SK-N-DZ (cell line): ENCODE measurements around a stretch of chr15.

RAMPAGE:
- cytosol, long total RNA, result no peak
- nucleus, long total RNA, result no peak
These were observed 866 bp upstream of the WDR73 start for GRCh38 chr15:84654740-84655557.

DNA sequence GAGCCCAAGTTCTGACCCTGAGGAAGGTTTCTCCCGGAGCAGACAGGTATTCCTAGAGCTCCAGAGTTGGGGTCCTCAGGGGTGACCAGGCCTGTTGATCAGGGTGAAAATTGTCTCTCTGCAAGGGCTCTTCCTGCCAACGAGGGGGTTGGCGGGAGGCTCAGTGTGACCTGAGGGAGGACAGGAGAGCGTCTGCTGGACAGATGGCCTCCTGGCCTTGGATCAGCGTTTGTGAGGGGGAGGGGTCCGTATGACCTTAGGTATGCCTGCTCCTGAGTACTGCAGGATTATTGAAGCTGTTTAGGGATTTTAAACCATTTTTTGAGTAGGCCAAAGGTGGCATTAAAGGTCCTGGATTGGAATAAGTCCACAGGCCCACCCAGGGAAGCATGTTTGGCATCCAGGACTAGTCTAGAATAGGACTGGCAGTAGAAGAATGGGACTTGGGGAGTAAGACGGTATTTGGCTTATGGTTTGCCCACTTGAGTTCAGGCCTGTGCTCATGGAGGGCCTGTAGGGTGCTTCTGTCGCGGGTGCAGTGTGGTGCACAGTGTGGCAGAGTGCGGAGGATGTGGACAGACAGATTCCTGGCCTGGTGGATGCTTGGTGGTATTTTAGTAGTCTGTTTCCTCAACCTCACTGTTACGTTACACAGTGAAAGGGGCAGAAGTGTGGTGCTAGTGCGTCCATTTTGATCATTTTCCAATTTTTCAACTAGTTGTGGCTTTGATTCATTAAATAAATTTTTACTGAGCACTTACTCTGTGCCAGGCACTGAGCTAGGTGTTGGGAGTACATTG lies 963 bp downstream of the ZNF592 start:
RAMPAGE:
- cytosol, long total RNA, result no peak
- nucleus, long total RNA, result no peak

DNA sequence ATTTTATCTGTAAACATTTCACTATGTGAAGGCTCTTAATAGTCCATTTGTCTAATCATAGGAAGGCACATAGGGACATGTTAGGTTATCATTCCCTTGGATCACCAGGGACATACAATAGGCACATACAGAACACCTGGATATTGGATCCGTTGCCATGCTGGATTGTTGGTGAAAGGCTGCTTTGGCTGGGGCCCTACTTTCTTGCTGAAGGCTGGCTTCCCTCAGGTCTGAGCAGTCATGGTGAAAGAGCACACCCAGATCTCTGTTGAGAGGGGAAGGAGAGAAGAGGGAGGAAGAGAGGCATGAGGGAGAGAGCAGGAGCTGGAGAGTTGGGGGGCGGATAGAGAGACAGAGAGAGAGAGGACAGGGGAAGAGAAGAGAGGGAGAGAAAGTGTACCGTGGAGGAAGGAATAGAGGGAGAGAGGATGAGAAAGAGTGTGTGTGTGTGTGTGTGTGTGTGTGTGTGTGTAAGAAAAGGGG lies 17.9 kb downstream of the ZNF592 start:
RAMPAGE:
- cytosol, long total RNA, result no peak
- nucleus, long total RNA, result no peak

DNA sequence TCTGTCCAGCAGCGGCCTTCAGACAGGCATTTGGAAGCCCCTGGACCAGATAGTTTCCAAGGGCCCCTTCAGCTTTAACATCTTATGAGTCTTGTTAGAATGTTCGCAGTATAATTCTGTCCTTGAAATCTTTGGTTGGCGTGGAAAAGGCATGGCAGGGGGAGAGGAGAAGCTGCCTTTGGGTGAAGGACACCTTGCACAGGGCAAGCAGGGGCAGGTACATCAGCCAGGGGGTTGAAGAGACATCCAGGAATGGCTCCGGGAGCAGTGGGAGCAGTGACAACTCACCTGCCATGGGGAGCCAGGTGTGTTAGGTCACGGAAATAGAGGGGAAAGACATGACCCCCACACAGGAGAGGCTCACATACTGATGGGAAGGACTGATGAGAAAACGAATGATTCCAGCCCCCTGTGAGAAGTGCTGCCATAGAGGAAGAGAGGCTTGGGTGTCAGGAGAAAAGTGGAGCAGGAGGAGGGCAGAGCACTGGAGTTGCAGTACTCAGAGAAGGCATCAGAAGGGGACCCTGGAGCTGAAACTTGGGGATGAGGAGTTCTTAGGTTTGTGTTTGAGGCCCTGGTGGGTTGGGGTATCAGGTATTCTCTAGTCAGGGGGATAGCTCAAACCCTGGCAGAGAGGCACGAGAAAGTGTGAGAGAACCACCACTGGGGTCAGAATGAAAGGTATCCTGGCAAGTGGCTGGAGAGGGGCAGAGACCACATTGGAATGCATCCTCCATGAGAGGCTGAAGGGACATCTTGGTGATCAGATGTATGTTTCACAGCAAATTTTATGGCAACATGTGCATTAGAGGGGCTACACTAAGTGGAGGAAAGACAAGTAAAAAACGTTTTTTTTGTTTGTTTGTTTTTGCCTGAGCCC lies 22.7 kb downstream of the ZNF592 start:
RAMPAGE:
- cytosol, long total RNA, result no peak
- nucleus, long total RNA, result no peak

DNA sequence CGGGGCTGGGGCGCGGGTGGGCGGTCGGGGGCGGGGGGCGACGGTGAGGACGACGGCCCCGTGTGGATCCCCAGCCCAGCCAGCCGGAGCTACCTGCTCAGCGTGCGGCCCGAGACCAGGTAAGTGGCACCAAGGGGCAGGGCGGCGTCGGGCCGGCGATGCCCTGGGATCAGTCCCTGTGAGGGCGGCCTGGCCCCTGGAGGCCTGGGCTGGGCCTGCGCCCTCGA lies 234 bp downstream of the ALPK3 start:
RAMPAGE:
- cytosol, long total RNA, result no peak
- nucleus, long total RNA, result no peak

DNA sequence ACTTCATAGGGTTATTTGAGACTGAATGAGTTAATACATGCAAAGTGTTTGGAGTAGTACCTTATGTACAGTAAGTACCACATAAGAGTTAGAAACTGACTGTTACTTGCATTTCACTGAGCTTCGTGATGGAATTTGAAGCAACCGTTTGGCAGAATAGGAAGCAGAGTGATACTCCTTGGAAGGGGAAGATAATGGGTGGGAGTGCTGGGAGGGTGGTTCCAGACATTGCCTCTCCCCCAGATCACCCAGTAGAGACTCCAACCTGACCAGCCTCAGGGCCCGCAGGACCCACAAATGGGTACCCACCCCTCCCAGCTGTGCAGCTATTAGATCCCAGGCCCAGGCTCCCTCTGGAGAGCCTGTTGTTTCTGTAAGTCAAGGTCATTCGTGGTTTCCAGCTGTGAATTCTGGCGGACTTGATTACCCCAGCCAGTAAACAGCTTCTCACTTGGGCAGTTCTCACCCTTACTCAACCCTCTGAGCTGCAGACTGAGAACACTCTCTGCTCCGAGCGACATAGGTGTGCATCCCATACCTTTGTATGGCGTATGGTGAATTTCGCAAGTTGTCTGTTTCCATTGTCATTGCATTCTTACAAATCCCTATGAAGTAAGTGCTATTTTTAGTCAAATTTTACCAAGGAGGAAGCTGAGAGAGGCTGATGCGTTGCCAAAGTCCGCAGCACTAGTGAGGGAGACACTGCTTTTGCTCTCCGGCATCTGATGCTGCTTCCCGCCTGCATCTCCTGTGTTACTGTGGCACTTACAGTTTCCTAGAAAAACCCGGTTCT lies 11.2 kb downstream of the ALPK3 start:
RAMPAGE:
- cytosol, long total RNA, result no peak
- nucleus, long total RNA, result no peak

DNA sequence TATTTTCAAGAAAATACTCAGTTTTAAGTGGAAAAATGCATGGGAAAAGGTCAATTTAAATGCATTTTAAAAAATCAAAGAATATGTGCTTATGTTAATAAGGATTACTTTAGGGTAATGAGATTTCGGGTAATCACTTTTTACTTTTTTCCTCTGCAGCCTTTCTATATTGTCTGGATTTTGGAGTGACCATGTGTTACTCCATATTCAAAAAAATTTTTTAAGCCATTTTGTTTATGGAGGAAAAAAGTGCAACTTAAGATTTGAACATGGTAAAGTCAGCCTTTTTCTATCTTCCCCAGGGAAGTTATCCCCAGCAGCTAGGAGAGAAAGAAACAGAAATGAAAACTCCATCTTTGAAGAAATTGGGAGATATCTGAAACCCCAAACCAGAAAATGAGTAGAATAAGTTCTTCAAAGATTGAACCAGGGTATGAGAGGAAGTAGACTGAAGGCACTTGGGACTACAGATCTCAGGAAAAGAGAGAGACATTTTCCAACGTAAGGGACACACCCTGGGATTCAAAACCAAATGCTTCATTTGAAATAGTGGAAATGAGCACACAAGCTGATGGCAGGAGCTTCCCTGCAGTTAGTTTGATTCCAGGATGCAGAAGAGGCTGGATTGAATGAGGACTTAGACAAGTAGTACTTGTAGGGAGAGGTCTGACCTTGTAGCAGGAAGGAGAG lies 51.2 kb downstream of the PDE8A start:
RAMPAGE:
- cytosol, long total RNA, result no peak
- nucleus, long total RNA, result no peak

DNA sequence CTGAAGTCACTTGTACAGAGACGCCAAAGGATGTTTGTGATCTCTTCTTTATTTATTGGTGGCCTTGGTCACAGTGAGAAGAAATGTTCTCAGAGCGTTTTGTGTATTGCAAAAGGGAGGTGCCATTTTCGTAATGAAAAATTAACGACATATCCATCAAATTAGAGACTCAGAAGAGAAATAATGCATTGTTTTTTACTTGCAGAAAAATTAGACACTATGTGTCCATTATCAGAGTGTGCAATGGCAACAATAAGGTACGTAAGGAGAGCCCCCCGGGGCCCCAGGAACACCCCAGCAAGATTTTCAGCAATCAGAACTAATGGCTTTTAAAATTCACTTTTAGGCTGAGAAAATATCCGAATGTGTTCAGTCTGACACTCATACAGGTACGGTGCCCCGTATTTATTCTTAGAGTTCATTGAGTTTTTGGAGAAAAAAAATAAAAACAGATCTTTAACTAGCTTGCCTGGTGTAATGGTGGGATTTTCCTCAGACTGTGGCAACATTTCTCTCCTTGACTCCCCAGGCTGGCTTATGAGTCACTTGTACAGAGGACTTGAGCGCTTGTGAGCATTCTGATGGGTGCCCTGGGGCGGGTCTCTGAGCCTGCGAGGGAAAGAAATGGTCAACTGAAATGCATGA lies 118.3 kb downstream of the PDE8A start:
RAMPAGE:
- cytosol, long total RNA, result no peak
- nucleus, long total RNA, result no peak

RAMPAGE:
- cytosol, long total RNA, result no peak
- nucleus, long total RNA, result no peak
These were observed 120.4 kb downstream of the PDE8A start for GRCh38 chr15:85102061-85102386.

DNA sequence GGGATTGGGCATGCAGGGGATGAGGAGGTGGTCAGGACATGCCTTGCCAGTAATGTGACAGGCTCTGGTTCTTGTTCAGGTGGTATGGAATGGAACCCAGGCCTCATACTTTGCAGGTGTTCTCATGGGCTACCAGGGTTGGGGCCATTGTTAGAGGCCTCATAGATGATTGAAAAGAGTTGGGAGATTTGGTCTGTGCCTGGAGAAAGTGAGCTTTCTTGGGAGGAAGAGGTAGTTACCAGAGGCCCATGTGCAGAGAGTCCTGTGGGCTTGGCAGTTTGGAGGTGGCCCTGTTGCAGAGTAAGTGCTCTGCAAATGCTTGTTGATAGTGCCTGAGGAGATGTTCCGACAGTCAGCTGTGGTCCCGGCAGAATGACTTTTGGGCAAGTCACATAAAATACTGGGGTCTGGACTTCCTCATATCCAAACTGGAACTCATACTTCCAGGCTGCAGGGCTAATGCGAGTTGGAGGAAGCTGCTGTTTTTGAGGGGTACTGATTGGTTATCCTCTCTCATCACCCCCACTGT lies 123.5 kb downstream of the PDE8A start:
RAMPAGE:
- cytosol, long total RNA, result no peak
- nucleus, long total RNA, result no peak

GRCh38 chr15:85329393-85330539 lies 50.6 kb upstream of the AKAP13 start:
RAMPAGE:
- cytosol, long total RNA, result no peak
- nucleus, long total RNA, result no peak

RAMPAGE:
- cytosol, long total RNA, result no peak
- nucleus, long total RNA, result no peak
These were observed 252 bp upstream of the AKAP13 start for GRCh38 chr15:85380232-85380469.

DNA sequence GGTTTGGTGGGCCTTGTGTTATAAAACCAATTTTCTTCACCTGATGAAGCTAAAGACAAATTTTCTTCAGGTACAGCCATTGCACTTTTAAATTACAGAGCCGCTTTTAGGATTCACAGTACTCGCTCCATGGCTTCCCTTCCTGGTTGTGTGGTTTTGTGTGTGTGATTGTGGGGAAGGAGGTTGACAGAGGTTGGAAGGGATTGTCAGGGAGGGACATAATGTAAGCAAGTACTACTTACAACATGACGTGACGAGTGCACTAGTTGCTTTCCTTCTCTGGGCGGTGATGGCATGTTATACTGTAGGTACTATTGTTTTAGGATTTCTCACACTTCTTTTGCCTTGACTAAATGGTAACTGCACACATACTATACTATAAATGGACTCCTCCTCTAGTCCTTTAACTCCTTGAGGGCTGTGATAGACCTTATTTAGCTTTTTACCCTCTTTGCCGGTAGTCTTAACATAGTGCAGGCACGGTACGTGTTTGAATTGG lies 2.0 kb downstream of the AKAP13 start:
RAMPAGE:
- cytosol, long total RNA, result no peak
- nucleus, long total RNA, result no peak

DNA sequence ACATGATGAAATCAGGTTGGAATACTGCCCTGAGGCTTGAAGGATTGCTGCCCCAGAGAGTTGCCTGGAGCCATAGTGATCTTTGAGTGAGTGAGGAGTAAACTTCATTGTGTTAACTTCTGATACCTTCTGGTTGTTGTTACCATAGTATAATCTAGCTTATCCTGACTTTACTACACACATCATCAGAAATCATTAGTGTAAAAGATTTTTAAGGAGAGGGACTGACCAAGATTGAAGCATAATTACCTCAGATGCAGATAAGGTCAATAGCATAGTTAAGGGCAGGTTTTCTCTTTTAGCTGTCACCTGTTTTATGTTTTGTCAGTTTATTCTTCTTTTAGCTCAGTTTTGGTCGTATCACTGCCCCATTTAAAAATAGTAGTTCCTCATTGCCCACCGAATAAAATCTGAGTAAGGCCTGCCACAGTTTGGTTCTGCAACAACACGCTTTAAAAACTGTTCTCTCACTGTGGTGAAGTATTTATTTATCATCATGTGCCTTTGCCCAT lies 23.6 kb downstream of the AKAP13 start:
RAMPAGE:
- cytosol, long total RNA, result no peak
- nucleus, long total RNA, result no peak

GRCh38 chr15:85456928-85457382 lies 76.6 kb downstream of the AKAP13 start:
RAMPAGE:
- cytosol, long total RNA, result no peak
- nucleus, long total RNA, result no peak

GRCh38 chr15:85457414-85457903 lies 77.1 kb downstream of the AKAP13 start:
RAMPAGE:
- cytosol, long total RNA, result no peak
- nucleus, long total RNA, result no peak

DNA sequence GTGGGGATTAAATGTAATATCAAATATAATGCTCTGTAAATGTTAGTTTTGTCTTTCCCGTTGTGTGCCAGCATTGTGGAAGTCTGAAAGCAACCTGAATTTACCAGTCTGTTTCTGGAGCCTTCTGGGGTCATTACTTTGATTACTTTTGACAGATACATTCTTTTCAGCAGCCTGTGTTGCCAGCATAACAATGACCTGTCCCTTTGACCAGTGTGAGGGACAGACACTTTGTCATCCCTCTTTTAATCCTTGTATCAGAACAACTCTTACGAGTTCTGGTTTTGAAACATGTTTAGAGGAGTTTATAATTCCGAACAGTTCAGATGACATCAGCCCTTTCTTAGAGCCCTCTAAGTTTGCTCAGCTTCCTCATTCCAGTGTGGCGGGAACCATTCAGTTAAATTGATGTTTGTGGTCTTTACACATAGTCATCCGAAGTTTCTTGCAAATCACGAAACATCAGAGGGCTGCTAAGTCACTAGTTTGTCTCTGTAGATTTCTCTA lies 102.4 kb downstream of the AKAP13 start:
RAMPAGE:
- cytosol, long total RNA, result no peak
- nucleus, long total RNA, result no peak

DNA sequence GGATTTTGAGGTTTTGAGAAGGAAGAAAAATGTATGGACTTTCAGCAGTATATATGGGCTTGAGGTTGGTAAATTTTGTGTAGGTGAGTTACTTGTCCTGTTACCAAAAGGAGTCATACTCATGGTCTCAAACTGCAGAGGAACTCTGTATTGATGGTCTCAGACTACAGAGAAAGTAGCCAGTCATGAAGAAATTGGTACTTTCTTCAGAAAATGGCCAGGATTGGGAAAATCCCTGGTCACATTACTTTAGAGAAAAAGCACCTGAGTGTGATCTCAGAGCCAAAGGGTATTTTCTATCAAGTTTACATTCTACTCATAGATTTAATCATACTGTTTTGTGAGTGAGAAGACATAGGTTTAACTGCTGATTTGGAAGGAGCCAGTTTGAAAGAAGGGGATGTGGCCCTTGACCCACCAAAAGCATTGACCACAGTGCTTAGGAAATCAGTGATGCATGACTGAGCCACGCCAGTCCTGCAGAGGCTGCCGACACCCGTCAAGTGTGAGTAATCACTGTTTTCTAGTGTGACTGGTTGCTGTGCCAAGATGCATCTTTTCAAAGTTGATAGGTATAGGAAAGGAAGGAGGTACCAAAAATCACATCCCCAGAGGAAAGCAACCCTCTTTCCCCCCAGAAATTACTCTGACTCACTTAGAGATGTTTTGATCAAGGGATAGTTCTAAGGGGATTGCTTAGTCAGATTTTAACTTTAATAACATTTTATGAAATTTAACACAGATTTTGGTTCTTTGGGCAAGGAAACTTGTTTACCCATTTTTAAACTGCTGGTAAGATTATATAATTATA lies 203.6 kb downstream of the AKAP13 start:
RAMPAGE:
- cytosol, long total RNA, result no peak
- nucleus, long total RNA, result no peak

GRCh38 chr15:85667925-85668577 lies 126.7 kb downstream of the KLHL25 start:
RAMPAGE:
- cytosol, long total RNA, result no peak
- nucleus, long total RNA, result no peak

RAMPAGE:
- cytosol, long total RNA, result no peak
- nucleus, long total RNA, result no peak
These were observed 76.9 kb downstream of the KLHL25 start for GRCh38 chr15:85717700-85718366.